Temporal lobe (tissue), 2 donors: ENCODE data around the genes APOBEC2, NCR2 and BYSL.

- RAMPAGE, long total RNA = no peak
Measured at GRCh38 chr6:38157027-38157648, 337.6 kb downstream of the ZFAND3 start.

- RAMPAGE, long total RNA = no peak
Measured at GRCh38 chr6:38212462-38212898, 393.0 kb downstream of the ZFAND3 start.

- RAMPAGE, long total RNA = no peak
Measured at GRCh38 chr6:38319221-38319766, 320.4 kb downstream of the BTBD9 start.

DNA sequence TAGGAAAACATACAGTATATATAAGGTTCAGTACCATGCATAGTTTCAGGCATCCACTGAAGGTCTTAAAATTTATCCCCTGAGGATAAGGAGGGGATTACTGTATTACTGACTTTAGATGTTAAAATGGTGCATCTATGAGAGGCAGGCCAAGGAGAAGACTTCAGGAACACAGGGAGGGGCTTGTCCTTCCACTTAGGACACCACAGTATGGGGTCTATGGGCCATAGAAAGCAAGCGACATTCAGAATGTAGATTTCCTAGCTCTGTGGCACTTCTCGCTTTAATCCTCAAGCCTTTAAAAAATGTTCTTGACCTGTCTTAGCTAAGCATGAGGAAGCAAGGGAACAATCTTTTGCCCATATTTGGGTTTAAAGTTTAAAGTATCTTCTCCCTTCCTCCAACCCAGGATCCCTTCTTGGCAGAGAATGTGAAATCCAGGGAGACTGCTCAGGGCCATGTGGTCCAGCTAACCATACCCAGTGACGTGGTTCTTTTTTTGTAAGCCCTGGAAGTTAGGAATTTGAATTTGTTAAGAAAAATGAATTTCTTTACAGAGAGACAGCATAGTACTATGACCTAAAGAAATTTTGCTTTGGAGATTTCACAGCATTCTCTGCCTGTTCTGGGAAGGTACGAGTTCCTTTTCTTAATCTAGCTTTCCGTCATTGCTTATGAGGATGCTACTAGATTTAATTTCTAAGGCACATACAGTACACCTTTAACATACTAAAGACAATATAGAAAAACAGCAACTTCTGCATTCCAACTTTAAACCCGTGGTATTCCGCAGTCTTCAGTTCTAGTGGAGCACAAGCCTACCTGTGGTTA is 289.9 kb downstream of the BTBD9 start:
- RAMPAGE, long total RNA = no peak

DNA sequence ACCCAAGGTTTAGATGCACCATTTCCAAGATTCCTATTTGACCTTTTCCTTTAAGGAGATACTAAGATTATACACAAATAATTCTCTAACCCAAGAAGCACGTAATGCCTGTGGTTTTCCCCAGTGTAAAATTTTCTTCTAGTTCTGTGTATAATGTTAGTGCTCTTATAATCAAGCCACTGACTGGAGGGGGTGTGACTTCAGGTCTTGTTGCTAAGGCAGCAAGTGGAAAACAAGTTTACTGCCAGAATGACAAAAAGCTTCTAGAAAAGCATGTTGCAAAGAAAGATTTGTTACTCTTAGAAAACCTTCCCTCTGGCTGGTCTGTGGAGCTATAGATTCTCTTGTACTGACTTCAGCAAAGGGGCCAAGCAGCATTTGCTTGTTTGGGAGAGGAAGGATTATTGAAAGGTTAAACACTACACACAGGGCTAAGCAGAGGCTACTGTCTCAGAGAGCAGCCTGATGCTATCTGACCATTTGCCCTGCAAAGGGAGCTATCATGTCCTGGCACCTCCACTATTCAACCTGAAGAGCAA is 288.8 kb downstream of the BTBD9 start:
- RAMPAGE, long total RNA = no peak

- RAMPAGE, long total RNA = no peak
Measured at GRCh38 chr6:38506744-38507486, 132.8 kb downstream of the BTBD9 start.

GRCh38 chr6:38521963-38523039 is 117.4 kb downstream of the BTBD9 start:
- RAMPAGE, long total RNA = no peak

DNA sequence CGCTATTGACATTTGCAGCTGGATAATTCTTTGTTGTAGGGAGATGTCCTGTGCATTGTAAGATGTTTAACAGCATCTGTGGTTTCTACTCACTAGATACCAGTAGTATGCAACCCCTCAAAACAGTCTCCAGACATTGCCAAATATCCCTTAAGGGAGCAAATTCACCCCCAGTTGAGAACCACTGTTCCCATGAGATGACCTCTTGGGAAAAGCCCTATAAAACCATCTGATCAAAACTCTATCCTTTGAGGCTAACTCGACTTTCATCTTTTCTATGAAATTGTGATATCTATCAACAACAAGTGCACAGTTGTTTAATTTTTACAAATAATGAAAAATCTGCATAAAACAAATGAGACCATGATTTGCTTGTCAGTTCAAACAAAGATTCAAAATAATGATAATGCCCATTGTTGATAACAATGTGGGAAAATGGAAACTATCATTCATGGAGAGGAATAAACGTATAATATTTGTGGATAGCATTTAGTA is 74.4 kb downstream of the BTBD9 start:
- RAMPAGE, long total RNA = no peak

DNA sequence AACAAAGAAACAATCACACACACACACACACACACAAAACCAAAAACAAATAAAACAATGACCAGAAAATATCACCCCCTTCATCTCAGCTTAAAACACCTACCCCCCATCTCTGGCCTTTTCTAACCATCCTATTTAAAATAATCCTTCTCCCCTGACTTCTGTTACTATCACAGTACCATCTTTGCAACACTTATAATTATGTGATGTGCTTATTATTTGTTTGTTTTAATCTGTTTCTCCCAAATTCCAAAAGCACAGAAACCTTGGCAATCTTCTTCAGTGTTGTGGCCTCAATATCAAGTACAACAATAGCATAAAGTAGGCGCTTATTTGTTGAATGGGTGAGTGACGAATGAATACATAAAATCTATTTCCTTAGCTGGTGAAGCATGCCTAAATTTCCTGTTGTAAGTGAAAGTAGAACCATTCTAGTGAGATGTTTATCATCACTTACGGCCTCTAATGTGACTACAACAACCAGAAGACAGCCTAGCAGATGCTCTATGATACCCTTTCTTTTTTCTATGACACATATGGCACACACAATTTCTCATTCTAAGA is 67.7 kb downstream of the BTBD9 start:
- RAMPAGE, long total RNA = no peak

- RAMPAGE, long total RNA = no peak
Measured at GRCh38 chr6:39196562-39197250, 32.6 kb downstream of the KCNK5 start.

DNA sequence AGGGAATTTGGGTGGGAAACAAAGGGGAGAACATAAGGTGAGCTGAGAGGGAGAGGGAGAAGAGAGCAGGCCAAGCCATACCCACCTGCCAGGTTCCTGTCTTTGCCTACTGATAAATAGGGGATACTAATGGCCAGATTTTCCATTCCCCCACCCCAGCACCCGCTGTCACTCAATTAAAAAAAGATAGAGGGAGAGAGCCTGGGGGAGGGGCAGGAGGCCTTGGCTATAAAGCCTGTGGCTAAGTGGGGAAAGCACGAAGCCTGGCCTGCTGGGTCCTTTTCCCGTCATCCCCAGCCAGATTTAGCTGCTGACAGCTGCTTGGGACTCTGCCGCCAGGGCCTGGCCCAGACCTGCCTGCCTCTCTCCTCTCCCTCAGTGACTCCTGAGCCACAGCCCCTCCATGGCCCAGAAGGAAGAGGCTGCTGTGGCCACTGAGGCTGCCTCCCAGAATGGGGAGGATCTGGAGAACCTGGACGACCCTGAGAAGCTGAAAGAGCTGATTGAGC is at the start of gene APOBEC2:
Gene APOBEC2, plus strand, starts transcription at position 258 of the 509 bp plus-strand sequence.
- RAMPAGE, long total RNA = no peak

- RAMPAGE, long total RNA = no peak
Measured at GRCh38 chr6:41101615-41102620, 29.1 kb downstream of the NFYA start.

DNA sequence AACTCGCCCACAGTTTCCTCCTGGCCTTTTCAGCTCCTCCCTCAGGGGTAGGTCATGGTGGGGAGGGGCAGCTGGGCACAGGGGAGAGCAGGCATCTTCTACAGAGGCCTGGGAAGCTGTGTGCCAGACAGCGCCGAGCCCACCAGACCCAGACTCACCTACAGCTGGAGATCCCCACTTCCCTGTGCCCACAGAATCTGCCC is at the start of gene NCR2:
Gene NCR2, plus strand, starts transcription at position 90 of the 203 bp plus-strand sequence.
- RAMPAGE, long total RNA = no peak

DNA sequence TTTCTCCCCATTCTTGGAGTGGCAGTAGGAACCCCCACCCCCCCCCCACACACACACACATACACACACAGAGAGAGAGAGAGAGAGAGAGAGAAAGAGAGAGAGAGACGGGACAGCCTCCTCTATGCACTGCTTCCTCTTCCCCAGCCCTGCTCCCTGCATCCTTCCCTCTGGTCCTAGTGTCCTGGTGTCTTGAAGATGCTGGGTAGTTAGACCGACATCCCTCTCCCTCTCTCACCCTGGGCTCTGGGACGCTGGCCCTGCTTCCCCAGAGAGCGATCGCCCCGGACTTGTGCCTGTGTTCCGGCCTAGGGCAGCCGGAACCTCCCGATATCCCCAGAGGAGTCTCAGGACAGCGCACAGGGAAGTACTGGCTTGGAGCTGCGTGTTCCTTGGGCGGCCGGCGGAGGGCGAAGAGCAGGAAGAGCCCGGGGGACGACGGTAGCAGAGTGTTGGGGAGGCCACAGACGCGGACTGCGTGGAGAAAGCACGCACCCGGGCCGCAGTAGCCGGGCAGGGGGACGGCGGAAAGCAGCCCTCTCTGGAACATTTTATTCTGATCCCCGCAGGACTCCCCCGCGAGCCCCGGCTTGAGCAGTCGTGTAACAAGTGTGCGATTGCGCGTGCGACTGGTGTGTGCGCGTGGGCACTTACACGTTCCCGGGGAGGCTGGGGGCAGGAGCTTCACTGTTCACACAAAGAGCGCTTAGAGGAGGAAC is 36.0 kb downstream of the NCR2 start:
- RAMPAGE, long total RNA = no peak

DNA sequence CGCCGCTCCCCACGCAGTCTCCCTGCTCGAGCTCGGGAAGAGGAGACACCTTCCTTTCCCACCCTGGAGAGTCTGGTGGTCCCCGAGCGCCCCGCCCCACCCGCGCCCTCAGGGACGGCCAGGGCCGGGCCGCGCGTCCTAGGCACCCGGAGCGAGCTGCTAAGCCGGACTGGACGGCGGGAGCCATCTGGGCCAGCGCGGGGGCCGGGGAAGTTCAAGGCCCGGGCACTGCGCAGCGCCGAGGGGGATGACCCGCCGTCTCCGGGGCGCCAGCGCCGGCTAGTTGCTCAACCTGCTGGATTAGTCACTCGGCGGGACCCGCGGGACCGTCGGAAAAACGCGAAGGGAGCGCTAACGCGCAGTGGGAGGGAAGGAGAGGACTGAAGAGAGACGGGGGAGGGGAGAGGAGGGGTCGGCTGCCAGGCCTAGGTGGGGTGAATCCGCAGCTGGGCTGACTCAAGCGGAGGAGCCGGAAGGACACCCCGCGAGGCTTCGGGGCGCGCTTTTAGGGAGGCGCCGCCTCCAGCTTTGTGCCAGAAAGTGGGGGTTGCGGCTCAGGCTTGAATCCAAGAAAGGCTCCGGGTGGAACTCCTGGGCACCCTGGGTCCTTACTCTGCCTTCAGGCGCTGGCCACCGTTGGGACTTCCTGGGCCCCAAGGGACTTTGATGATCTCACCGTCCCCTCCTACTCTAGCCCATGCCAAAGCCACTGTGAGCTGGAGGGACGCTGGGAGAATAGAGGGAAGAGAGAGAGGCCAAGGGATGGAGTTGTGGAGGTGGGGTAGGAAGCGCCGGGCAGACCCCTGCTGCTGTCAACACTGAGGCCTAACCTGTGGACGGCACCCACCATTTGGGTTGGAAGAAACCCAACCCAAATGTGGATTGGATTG is 75.6 kb upstream of the FOXP4 start:
- RAMPAGE, long total RNA = no peak

- RAMPAGE, long total RNA = no peak
Measured at GRCh38 chr6:41503669-41504155, 42.5 kb upstream of the FOXP4 start.

- RAMPAGE, long total RNA = no peak
Measured at GRCh38 chr6:41585372-41585796, 39.2 kb downstream of the FOXP4 start.

GRCh38 chr6:41791165-41792657 is 4.2 kb downstream of the TOMM6 start:
- RAMPAGE, long total RNA = no peak

DNA sequence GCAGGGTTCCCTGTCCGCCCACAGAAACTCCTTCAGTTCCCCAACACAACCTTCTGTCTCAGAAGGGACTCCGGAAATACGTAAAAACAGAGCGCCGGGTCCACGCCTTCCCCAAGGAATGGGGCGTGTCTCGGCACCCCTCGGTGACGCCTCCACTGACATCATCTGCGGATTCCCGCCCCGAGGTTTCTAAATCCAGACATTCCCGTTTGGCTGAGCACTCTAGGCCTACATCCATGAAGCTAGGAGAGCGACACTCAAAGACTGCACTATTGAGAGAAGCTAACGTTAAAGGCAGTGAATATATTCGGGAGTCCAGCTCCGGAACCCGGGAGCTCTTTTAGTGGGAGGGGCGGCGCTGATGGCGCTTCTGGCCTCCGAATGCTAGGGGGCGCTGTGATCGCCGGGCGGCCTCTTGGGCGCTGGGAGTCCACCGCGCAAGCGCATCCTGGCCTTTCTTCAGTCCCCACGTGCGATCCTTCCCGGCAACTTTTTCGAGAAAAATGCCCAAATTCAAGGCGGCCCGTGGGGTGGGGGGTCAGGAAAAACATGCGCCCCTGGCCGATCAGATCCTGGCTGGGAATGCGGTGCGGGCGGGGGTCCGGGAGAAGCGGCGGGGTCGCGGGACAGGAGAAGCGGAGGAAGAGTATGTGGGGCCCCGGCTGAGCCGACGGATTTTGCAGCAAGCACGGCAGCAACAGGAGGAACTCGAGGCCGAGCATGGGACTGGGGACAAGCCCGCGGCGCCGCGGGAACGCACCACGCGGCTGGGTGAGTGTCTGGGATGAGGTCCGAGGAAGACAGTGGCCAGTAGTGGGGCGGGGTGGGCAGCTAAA is at the start of gene BYSL:
Gene BYSL, plus strand, starts transcription at position 440 of the 836 bp plus-strand sequence.
- RAMPAGE, long total RNA = no peak

DNA sequence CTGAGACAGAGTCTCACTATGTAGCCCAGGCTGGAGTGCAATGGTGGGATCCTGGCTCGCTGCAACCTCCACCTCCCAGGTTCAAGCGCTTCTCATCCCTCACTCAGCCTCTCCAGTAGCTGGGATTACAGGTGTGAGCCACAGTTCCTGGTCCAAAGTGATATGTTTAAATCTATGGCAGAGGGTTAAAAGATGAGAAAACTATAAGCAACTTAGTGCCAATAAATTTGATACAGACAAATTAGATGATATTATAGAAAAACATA is 46.3 kb upstream of the TAF8 start:
- RAMPAGE, long total RNA = no peak